ENCODE measurements around a stretch of chr6.

DNA sequence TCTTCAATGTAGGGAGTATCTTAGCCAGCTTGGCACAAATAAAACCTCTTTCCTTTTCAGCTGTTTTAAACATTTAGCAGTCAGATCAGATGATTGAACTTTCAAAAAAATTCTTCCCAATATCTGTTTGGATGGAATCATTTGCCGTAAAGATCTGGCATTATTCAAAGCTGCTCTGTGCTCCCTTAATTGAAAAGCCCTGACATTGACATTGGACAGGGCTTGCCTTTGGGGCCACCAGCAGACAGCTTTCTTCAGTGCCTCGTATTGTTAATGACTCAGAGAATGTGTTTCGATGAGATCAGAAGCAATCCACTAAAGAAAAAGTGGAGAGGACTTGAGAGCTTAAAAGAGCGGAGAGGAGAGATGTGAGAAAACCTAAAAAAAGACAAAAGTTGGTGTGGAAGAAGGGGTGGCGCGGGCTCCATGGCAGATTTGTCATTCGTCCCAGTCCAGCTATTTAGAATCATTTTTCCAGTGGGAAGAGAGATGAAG lies 343.4 kb downstream of the NRN1 start:
- PRO-cap, result no peak
- RAMPAGE, long total RNA, 5 experiments, result start-site peak on the plus strand in 1 of 5 experiments, centred at position 196 of the sequence, 16 reads per replicate
- RRBS, result no CpG with 5 or more reads among the region's 7 CpGs

DNA sequence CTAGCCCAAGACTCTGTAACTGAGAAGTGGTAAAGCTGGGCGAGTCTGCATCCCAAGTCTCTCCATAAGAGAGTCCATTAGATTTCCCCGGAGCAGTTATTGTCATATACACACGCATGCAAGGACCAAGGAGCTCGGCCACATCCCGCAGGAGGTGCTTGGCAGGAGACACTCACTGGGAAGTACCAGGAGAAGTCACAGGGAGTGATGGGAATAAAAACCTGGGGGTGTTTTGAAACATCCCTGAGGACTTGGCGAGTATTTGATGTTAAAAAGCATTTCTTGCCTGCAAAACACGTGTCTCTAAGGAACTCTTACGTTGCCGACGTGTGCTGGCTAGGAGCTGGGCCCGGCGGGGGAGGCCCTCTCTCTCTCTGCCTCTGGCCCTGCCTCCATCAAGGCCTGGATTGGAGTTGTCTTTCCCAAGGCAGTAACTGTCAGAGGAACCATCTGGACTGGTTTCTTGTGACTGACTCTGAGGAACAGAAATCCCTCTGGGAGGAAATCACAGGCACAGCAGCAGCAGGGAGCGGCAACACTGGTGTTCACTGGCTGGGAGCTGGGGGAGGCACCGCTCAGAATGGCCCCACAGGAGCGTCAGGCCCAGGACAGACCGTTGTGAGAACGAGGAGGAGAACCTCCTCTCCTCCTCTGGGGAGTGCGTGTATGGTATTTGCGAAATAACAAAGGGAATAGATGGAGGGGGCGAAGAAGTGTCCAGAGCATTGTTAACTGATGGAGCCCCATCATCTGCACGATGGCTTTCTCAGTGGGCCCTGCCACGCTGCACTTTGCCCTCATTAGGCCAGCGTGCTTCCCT lies 244.2 kb downstream of the NRN1 start:
- PRO-cap, result no peak
- RAMPAGE, long total RNA, 5 experiments, result no peak in any of the 5 experiments
- RRBS, result no CpG with 5 or more reads among the region's 23 CpGs

- PRO-cap, result no peak
- RAMPAGE, long total RNA, 5 experiments, result no peak in any of the 5 experiments
- RRBS, result no CpG with 5 or more reads among the region's 10 CpGs
Observed at GRCh38 chr6:5764252-5764983, 242.3 kb downstream of the NRN1 start.

GRCh38 chr6:5850473-5851643 lies 155.9 kb downstream of the NRN1 start:
- PRO-cap, result no peak
- RAMPAGE, long total RNA, 5 experiments, result no peak in any of the 5 experiments
- RRBS, result 3% methylated on average over 5 of the region's 54 CpGs

DNA sequence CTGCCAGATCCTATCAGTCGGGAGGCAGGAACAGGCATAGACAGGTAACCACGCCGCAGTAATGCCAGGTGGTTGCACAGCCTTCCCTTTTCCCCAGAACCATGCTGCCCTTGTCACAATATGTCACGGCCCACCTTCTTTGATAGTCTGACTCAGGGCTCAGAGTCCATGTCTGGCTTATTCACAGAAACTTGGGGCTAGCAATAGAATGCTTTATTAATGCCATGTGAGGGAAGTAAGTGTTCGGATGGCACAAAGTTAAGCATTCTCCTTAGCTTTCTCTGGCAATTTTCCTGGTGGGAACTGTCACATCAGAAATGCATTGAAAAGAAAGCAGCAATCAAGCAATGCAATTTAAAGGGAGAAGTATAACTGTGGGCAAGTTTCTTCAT lies 76.5 kb downstream of the F13A1 start:
- PRO-cap, result no peak
- RAMPAGE, long total RNA, 5 experiments, result no peak in any of the 5 experiments
- RRBS, result no CpG with 5 or more reads among the region's 5 CpGs

DNA sequence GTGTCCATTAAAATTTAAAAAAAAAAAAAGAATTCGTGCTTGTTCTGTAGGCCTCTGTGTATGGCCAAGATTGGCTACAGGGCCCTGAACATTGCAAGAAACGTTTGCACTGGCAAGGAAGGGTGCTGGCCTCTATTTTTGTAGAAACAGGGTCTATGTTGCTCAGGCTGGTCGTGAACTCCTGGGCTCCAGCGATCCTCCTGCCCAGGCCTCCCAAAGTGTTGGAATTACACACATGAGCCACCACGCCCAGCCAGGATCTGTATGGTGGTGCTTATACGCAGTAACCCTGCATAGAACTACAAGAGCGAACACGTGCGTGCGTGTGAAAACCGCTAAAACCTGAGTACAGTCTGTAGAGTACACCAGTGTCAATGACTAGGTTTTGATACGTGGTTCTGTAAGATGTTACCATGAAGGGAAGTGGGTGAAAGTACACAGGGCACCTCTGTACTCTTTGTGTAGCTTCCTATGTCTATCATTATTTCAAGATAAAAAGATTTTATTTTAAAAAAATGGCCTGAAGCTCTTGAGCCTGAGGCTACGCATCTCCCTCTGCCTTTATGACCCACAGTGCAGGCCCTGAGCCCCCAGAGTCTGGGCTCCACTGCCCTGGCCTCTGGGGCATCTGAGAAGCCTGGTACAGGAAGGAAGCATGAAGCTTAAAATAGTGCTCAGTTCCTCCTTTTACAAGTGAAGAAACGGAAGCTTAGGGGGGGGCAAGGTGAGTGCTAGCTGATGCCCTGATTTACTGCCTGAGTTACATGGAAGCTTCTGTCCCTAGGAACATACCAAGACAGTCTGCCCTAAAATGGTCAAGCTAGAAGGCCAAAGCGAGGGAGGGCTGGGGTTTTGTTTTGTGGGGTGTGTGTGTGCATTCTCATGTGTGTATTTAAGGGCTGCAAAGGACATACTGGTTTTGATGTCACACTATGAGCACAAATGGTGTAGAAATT lies 21.6 kb downstream of the LY86 start:
- PRO-cap, result no peak
- RAMPAGE, long total RNA, 5 experiments, result no peak in any of the 5 experiments
- RRBS, result no CpG with 5 or more reads among the region's 15 CpGs

- PRO-cap, result no peak
- RAMPAGE, long total RNA, 5 experiments, result no peak in any of the 5 experiments
- RRBS, result no CpG with 5 or more reads among the region's 13 CpGs
Observed at GRCh38 chr6:6654309-6655348, 66.1 kb downstream of the LY86 start.

GRCh38 chr6:6684486-6684982 lies 96.0 kb downstream of the LY86 start:
- PRO-cap, result unidirectional peak, minus-strand start at chr6:6684669
- RAMPAGE, long total RNA, 5 experiments, result no peak in any of the 5 experiments
- RRBS, result no CpG with 5 or more reads among the region's 9 CpGs

DNA sequence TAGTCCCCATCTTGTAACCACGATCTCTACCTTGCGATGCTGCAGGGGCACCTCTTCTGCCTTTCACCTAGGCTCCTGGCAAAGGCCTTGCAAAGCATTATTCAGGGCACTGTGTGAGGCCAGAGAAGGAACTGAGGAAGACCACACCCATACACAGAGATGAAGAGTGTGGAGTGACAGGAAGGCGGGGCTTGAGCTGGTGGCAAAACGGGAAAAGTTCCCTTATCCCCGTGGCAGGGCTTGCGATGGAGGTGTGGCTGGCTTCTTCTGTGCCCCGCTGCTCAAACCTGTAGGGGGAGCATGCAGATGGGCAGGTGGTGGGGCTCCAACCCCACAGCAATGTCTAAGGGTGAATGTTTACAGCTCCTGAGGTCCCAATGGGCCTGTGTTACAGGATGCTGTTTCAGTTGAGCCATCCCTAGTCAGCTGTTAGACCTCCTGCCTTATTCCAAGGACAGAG lies 105.8 kb downstream of the LY86 start:
- PRO-cap, result no peak
- RAMPAGE, long total RNA, 5 experiments, result no peak in any of the 5 experiments
- RRBS, result no CpG with 5 or more reads among the region's 7 CpGs

DNA sequence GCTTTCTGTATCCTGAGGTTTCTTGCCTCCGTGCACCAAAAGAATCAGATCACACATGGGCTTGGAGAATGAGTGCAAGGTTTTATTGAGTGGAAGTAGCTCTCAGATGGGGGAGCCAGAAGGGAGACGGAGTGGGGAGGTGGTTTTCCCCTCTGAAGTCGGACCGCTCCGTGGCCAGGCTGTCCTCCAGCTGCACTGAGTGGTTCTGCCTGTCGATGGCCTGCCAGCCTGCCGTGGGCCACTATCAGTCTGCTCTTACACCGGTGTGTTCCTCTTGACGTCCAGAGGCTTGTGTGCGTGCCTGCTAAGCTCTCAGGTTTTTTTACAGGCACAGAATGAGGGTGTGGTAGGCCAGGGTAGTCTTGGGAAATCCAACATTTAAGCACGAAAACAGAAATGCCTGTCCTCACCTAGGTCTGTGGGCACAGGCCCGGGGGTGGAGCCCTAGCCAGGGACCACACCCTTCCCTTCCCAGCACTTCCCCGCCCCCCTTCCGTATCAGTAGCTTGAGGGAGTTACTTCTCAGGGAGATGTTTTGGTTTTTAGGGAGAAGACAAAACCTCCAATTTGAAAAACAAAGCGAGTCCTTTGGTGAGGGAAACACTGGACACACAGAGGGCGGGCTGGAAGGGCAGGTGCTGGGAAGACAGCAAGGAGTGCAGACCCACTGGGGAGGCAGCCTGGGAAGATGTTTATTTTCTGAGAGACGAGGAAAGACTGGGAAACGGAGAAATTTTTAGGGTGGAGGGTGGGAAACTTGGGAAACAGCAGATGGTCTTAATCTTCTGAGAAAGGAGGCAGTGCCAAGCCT lies 106.4 kb downstream of the LY86 start:
- PRO-cap, result bidirectional peak, plus-strand start at position 504 of the sequence, minus-strand start at position 286 of the sequence
- RAMPAGE, long total RNA, 5 experiments, result no peak in any of the 5 experiments
- RRBS, result no CpG with 5 or more reads among the region's 18 CpGs

- PRO-cap, result no peak
- RAMPAGE, long total RNA, 5 experiments, result no peak in any of the 5 experiments
- RRBS, result no CpG with 5 or more reads among the region's 3 CpGs
Observed at GRCh38 chr6:6703867-6704110, 115.3 kb downstream of the LY86 start.

GRCh38 chr6:6746075-6746338 lies 157.5 kb downstream of the LY86 start:
- PRO-cap, result unidirectional peak, plus-strand start at chr6:6746175
- RAMPAGE, long total RNA, 5 experiments, result no peak in any of the 5 experiments
- RRBS, result 96% methylated on average over 2 of the region's 14 CpGs

GRCh38 chr6:6796998-6797297 lies 208.4 kb downstream of the LY86 start:
- PRO-cap, result no peak
- RAMPAGE, long total RNA, 5 experiments, result no peak in any of the 5 experiments
- RRBS, result no CpG with 5 or more reads among the region's 5 CpGs

GRCh38 chr6:6803079-6804115 lies 214.9 kb downstream of the LY86 start:
- PRO-cap, result bidirectional peak, plus-strand start at chr6:6803930, minus-strand start at chr6:6803636
- RAMPAGE, long total RNA, 5 experiments, result no peak in any of the 5 experiments
- RRBS, result 13% methylated on average over 4 of the region's 21 CpGs

GRCh38 chr6:6823359-6824284 lies 235.1 kb downstream of the LY86 start:
- PRO-cap, result no peak
- RAMPAGE, long total RNA, 5 experiments, result no peak in any of the 5 experiments
- RRBS, result no CpG with 5 or more reads among the region's 8 CpGs

GRCh38 chr6:6858497-6859150 lies 249.1 kb upstream of the RREB1 start:
- PRO-cap, result bidirectional peak, plus-strand start at chr6:6858843, minus-strand start at chr6:6858685
- RAMPAGE, long total RNA, 5 experiments, result no peak in any of the 5 experiments
- RRBS, result no CpG with 5 or more reads among the region's 15 CpGs

DNA sequence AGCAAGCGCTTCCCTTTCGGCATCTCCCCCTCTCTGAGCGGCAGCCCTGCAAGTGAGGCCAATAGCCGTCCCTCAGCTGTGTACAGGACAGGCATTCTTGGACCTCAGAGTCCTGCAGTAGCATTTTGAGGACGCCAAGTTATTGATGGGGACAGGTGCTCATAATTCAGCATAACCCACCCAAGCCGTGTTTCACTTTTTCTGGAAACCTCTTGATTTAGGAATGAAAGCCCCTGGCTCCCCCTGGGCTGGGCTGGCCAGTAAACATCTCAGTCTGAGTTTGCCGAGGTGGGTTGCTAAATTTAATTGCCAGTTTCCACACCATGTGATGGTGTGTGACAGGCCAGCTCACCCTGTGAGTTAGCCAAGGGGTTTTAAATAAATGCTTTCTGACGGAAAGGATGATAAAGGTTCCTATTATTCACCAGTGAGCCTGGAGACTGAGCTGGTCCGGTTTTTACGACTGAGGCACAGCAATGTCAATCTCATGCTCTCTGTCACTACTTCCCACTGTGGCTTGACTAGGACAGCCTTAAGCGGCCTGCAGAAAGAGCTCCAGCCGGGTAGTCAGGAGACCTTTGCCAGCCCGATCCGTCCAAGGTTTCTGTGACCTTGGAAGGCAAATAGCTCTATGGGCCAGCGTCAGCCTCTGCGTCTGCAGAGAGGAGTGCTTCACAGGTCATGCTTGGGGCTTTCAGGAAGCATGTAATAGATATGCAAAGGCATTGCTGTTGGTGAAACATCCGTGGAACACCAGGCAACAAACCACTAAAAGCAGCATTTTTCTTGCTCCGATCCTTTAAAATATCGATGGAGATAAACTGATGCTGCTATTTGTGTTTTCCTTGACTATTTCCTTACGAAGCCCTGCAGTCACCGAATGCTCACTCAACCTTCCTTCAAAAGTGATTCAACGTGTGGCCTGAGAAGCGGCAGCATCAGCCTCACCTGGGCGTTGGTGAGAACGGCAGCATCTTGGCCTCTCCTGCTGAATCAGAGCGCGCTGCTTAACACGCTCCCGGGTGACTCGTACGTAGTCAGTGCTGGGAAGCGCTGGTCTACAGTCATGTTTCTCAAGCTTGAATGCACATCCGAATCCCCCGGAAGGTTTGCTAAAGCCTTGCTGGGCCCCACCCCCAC lies 214.5 kb upstream of the RREB1 start:
- PRO-cap, result no peak
- RAMPAGE, long total RNA, 5 experiments, result no peak in any of the 5 experiments
- RRBS, result 72% methylated on average over 10 of the region's 34 CpGs

DNA sequence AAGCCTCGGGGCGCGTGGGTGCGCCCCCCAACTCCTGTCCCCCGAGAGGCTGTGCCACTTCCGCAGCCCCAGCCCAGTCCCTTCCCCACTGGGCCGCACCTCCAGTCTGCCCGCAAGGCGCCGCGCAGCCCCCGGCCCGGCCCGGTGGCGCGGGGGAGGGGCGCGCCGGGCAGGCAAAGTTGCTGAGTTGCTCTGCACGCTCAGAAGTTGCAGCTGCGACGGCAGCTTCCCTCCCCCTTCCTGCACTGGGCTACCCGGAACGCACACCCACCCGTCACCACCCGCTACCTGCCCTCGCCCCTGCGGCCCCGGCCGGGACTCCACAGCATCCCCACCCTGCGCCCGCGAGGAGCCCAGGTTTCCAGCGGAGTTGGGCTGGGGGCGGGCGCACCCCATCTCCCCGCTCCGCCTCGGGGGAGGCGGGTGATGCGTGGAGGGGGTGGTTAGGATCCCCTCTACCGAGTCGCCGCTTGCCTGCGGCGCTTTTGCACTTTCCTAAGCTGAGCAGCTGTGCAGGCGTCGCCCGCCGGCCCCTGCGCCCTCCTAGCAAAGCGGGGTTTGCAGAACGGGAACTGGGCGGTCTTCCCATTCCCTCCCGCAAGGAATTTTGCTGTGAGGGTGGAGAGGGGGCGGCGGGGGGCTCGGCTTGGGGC lies 55.9 kb upstream of the RREB1 start:
- PRO-cap, result bidirectional peak, plus-strand start at position 203 of the sequence, minus-strand start at position 101 of the sequence
- RAMPAGE, long total RNA, 5 experiments, result no peak in any of the 5 experiments
- RRBS, result 2% methylated on average over 9 of the region's 58 CpGs

DNA sequence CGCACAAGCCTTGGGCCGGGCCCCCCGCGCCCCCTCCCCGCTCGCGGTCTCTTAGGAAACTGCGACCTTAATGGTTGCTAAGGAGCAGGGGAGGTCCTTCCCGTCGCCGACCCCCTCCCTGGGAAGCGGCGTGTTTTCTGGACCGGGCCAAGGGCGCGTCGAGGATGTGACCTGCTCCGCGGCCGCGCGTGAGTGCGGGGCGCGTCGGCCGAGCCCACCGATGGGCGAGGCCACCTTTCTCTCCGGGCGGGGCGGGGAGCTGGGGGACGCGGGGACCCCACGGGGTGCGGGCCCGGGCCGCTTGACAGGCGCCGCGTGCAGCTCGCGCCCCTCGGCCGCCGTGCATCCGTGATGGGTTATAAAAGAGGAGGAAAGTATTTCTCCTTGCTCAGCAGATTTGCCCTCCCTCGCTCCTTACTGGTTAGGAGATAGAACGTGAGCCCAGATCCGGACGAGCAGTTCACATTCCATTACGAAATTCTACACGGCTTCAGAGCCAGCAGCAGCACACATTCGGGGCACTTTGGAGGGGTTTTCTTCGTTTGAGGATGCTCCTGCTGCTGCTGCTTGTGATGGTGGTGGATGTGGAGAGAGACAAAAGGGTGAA lies 1.6 kb downstream of the RREB1 start:
- PRO-cap, result bidirectional peak, plus-strand start at position 475 of the sequence, minus-strand start at position 358 of the sequence
- RAMPAGE, long total RNA, 5 experiments, result no peak in any of the 5 experiments
- RRBS, result 3% methylated on average over 23 of the region's 55 CpGs

- PRO-cap, result no peak
- RAMPAGE, long total RNA, 5 experiments, result no peak in any of the 5 experiments
- RRBS, result no CpG with 5 or more reads among the region's 12 CpGs
Observed at GRCh38 chr6:7115249-7115990, 7.7 kb downstream of the RREB1 start.